Osteoblast (primary cell): ENCODE measurements around a stretch of chr2.

- CAGE, long polyA plus RNA, result no peak
- RRBS, result no CpG with 5 or more reads among the region's 7 CpGs
Observed at GRCh38 chr2:55779362-55780108, 85.9 kb upstream of the PNPT1 start.

- CAGE, long polyA plus RNA, result no peak
- RRBS, result no CpG with 5 or more reads among the region's 3 CpGs
Observed at GRCh38 chr2:55862220-55862591, 61.4 kb downstream of the EFEMP1 start.

- CAGE, long polyA plus RNA, result no peak
- RRBS, result 5% methylated on average over 7 of the region's 33 CpGs
Observed at GRCh38 chr2:55922823-55923624, 558 bp downstream of the EFEMP1 start.

GRCh38 chr2:56185619-56186172 lies 1.9 kb downstream of the CCDC85A start:
- CAGE, long polyA plus RNA, result no peak
- RRBS, result 2% methylated on average over 3 of the region's 14 CpGs

GRCh38 chr2:58118649-58118925 lies 72.0 kb downstream of the VRK2 start:
- CAGE, long polyA plus RNA, result no peak
- RRBS, result no CpG with 5 or more reads among the region's 8 CpGs

- CAGE, long polyA plus RNA, result no peak
- RRBS, result no CpG with 5 or more reads among the region's 5 CpGs
Observed at GRCh38 chr2:59914758-59915256, 638.6 kb downstream of the BCL11A start.

- CAGE, long polyA plus RNA, result no peak
- RRBS, result no CpG with 5 or more reads among the region's 8 CpGs
Observed at GRCh38 chr2:60391080-60391745, 162.2 kb downstream of the BCL11A start.

- CAGE, long polyA plus RNA, result no peak
- RRBS, result no CpG with 5 or more reads among the region's 8 CpGs
Observed at GRCh38 chr2:60508253-60508883, 45.1 kb downstream of the BCL11A start.

- CAGE, long polyA plus RNA, result no peak
- RRBS, result 90% methylated on average over 6 of the region's 19 CpGs
Observed at GRCh38 chr2:60804396-60804864, 48.4 kb downstream of the PAPOLG start.

- CAGE, long polyA plus RNA, result no peak
- RRBS, result no CpG with 5 or more reads among the region's 23 CpGs
Observed at GRCh38 chr2:60819382-60820159, 61.8 kb upstream of the REL start.

GRCh38 chr2:60948841-60949385 lies 67.5 kb downstream of the REL start:
- CAGE, long polyA plus RNA, result no peak
- RRBS, result no CpG with 5 or more reads among the region's 5 CpGs

GRCh38 chr2:61176764-61177599 lies 15.0 kb downstream of the C2orf74 start:
- CAGE, long polyA plus RNA, result start-site peak on the plus strand at chr2:61177435-61177533, 197 and 126 reads in 2 replicates
- RRBS, result 1% methylated on average over 46 of the region's 95 CpGs

- CAGE, long polyA plus RNA, result no peak
- RRBS, result no CpG with 5 or more reads among the region's 6 CpGs
Observed at GRCh38 chr2:61266433-61267189, 104.6 kb downstream of the C2orf74 start.

GRCh38 chr2:61426211-61426713 lies 44.6 kb downstream of the USP34 start:
- CAGE, long polyA plus RNA, result no peak
- RRBS, result no CpG with 5 or more reads among the region's 4 CpGs

DNA sequence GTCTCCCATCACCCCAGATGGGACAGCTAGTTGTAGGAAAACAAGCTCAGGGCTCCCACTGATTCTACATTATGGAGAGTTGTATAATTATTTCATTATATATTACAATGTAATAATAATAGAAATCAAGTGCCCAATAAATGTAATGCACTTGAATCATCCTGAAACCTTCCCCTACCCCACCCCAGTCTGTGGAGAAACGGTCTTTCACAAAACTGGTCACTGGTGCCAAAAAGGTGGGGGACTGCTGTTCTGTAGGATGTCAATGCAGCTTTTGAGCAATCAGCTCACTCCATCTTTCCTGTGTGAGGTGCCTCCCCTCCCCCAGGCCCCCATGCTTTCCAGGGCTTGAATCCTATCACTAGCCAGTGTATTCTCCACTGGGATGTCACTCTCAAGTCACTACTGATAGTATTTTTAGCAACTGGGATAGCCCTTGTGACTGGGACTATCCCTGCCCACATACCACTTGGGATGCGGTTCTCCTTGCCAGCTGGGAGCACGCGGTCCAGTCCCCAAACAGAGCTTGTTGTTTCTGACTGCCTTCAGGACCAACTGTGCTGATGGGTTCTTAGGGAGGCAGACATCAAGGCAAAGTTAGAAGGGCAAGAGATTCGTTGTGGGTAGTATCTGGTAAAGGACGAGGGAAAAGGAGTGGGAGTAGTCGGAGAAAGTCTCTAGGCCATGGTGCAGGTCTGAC lies 135.0 kb downstream of the FAM161A start:
- CAGE, long polyA plus RNA, result no peak
- RRBS, result no CpG with 5 or more reads among the region's 7 CpGs

DNA sequence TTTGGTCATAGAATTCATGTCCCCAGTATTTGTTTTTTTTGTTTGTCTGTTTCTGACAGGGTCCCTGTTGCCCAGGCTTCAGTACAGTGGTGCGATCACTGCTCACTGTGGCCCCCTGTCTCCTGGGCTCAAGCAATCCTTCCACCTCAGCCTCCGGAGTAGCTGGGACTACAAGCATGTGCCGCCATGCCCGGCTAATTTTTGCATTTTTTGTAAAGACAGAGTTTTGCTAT lies 65.3 kb downstream of the COMMD1 start:
- CAGE, long polyA plus RNA, result no peak
- RRBS, result no CpG with 5 or more reads among the region's 4 CpGs

GRCh38 chr2:62099180-62099548 lies 96.8 kb upstream of the B3GNT2 start:
- CAGE, long polyA plus RNA, result no peak
- RRBS, result no CpG with 5 or more reads among the region's 6 CpGs

- CAGE, long polyA plus RNA, result no peak
- RRBS, result 6% methylated on average over 9 of the region's 16 CpGs
Observed at GRCh38 chr2:62197636-62197988, 1.7 kb downstream of the B3GNT2 start.

DNA sequence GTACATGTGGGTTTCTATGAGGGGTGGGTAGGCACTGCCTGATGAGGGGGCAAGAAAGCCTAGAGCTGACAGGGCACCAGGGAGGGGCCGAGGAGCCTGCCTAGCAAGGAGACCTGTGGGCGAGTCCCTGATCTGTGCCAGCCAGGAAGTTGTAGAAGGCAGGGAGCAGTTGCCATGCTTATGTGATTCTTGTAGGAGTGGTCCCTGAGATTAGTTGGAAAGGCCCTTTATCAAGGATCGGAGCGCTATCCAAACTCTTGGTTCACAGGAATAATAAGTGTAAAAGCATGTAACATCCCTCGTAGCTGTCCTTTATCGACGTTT lies 111.8 kb downstream of the B3GNT2 start:
- CAGE, long polyA plus RNA, result no peak
- RRBS, result no CpG with 5 or more reads among the region's 7 CpGs

- CAGE, long polyA plus RNA, result no peak
- RRBS, result no CpG with 5 or more reads among the region's 15 CpGs
Observed at GRCh38 chr2:62309786-62310270, 113.9 kb downstream of the B3GNT2 start.